Colonic mucosa (tissue), 1 donor: ENCODE data around the gene TMEM38B.

- PRO-cap = no peak
These were observed 29.4 kb downstream of the ABCA1 start for GRCh38 chr9:104898274-104899306.

DNA sequence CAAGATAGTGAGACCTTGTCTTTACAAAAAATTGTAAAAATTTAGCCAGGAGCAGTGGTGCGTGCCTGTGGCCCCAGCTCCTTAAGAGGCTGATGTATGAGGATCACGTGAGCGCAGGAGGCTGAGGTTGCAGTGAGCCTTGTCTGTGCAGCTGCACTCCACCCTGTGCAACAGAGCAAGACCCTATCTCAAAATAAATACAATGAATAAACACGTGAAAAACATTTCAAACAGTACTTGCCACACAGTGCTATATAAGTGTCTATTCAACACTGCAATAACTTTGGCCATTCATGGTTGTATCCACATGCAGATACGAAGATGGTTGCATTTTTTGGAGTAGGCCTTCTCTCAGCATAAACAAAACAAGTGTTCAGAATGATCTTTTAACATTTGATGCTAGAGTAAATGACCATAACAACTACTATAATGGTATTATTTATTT is 4.1 kb downstream of the ABCA1 start:
- PRO-cap = no peak

DNA sequence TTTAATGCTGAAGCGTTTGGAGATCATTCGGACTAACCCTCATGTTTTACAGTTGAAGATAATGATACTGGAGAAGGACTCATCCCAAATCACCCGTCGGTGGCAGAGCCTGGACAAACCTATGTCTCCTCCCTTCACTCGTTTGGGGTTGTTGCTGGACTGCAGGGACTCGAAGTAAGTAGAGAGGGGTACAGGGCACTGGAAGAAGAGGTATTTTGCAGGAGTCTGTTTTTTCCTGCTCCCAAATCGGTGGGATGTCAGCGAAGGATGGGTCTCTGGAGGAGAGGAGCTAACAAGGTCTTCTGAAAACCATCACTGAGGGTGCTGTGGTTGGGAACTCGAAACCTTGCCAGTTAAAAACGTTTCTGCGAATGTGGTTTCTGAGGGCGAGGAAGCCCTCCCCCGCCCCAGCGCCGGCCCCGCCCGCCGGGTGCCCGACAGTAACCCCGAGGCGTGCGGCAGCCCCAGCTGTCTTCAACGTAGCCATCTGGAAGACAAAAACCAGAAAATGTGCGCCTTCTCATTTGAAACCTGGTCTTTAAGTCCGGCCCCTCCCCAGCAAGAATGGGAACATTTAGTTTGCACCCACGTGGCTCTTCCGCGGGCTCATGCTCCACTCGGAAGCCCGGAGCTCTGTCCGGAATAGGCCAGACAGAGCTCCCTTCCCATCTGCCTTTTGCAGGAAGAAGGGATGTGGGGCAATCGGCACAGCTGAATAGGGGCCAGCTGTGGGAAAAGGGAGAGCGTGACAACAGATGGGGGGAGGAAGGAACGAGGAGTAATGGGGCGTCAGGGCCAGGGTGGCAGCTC is 63.1 kb upstream of the ABCA1 start:
- PRO-cap = bidirectional peak, plus-strand start at position 681 of the sequence, minus-strand start at position 678 of the sequence

DNA sequence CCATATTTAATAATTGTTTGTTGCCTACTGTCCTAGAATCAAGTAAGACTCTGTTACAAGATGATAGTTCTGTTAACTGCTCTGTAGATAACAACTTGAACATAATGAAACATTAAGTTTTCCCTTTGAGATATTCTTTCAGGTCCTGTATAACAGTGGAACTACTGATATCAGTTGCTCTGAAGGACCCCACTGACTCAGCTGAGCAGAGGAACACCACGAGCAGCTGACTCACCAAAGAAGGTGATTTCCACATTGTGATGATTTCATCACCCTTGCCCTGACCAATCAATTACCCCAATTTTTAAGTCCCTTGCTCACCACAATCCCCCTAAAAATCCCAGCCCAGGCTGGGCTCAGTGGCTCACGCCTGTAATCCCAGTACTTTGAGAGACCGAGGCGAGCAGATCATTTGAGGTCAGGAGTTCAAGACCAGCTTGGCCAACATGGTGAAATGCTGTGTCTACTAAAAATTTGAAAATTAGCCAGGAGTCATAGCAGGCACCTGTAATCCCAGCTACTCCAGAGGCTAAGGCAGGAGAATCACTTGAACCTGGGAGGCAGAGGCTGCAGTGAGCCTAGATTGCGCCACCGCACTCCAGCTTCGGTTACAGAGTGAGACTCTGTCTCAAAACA is 125.3 kb upstream of the ABCA1 start:
- PRO-cap = no peak

DNA sequence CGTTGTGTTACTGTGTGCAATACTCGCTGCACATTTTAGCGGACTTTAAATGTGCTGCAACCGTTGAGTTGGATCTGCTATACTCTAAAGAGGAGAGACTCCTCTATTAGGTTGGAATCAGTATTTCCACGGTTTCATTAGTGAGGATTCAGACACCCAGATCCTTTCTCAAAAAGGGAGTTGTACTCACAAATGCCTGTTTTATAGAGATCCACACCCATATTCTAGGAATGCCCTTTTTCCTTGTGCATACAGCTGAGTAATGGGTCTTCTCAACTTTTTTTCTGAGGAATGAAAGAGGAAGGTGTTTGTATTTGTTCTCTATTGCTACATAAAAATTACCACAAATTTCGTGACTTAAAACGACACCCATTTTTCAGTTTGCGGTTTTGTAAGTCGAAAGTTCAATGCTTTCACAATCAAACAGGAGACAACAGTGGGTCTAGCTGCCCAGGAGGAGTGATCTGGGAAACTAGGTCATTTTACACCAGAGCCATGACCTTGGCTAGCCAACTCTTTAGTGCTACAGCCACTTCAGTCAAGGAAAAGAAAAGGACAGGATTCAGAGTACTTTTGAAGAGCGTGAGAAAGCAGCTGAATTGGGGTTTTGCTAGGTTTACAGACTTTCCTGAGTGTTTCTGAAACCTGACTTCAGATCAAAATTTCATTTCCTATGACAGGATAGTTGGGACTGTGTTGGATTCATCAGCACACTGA is 52.7 kb upstream of the SLC44A1 start:
- PRO-cap = no peak

- PRO-cap = no peak
These were observed 51.7 kb upstream of the FKTN start for GRCh38 chr9:105506146-105506617.

DNA sequence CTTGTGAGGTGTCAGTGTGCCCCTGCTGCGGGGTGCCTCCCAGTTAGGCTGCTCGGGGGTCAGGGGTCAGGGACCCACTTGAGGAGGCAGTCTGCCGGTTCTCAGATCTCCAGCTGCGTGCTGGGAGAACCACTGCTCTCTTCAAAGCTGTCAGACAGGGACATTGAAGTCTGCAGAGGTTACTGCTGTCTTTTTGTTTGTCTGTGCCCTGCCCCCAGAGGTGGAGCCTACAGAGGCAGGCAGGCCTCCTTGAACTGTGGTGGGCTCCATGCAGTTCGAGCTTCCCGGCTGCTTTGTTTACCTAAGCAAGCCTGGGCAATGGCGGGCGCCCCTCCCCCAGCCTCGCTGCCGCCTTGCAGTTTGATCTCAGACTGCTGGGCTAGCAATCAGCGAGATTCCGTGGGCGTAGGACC is 23.5 kb downstream of the FKTN start:
- PRO-cap = no peak

GRCh38 chr9:105694290-105695335 is at the start of gene TMEM38B:
TMEM38B (plus strand) TSS chr9:105694541.
- PRO-cap = bidirectional peak, plus-strand start at chr9:105694543, minus-strand start at chr9:105694457; bidirectional peak, plus-strand start at chr9:105695248, minus-strand start at chr9:105695192

DNA sequence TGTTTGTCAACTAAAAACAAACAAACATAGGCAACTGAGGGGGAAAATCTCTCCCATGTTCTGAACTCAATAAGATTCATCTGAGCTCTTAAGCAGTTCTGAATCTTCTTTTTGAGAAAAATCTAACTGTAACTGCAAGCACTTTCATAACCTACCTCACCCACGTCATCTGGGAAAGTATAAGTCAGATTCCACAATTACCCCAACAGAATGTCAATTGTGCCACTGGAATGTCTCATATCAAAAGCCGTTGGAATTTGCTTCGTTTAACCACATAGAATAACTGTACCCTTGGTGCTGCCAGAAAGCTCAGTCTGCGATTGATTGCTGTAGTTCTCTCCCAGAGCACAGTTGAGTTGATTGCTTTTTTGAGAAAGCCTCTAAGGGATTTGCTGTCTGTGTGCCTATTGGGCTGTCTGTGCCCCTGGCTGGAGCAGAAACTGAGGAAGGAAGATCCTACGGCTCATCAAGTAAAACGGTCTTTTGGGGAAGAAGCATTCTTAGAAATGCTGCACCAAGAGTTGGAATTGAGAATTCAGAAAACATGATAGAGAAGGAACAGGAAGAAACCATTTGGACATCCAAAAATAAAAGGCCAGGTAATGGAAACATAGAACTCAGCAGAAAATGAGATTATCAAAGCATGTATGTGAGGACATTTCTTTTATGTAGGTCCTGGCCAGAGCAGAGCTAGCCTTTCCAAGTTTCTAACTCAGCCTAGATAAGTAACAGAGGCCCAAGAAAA is 583.7 kb downstream of the TMEM38B start:
- PRO-cap = no peak

- PRO-cap = no peak
These were observed 33.6 kb upstream of the ZNF462 start for GRCh38 chr9:106829363-106829680.

DNA sequence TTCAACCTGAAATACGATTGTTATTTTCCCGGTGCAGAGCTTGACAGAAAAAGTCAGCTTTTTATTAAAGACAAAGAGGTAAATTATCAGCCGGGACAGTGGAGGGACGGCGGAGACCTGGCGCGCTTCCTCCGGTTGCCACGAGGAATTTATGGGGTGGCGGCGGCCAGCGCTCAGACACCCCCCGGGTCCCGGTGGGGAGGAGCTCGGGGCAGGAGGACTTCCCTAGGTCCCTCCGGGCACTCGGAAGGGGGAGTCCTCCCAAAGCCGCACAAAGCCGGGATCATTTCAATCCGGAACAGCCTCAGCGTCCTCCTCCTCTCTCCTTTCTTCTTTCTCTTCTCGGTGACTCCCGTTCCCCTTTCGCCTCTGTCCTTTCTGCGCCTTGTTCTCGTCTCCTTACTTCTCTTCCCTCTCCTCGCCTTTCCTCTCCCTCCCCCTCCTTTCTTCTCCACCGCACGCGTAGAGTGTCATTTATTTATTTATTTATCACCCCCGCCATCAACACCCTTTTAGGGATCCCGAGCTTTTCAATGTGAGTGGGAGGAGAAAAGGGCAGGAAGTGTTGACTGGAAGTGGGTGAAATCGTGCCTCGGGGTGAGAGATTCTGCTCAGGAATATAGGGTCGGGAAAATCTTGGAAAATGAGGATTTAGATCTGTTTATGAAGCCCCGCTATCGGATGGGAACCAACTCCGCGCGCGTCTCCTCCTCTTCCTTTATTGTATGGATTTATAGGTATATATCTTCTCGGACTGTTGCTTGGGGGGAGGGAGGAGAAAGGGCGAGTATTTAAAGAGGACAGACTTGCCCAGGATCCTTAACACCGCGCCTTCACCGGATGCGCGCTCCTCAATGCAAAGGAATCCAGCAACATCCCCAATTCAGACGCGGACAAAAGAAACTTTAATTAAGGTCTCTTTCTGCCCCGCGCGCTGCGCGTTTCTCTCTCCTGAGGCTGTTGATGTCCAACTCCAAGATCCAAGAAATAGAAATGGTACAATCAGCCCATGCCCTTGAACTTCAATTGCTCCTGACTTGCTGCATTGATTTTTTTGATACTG is 2.0 kb upstream of the ZNF462 start:
- PRO-cap = bidirectional peak, plus-strand start at position 286 of the sequence, minus-strand start at position 329 of the sequence; bidirectional peak, plus-strand start at position 822 of the sequence, minus-strand start at position 723 of the sequence

GRCh38 chr9:106868130-106868526 is 5.2 kb downstream of the ZNF462 start:
- PRO-cap = no peak

DNA sequence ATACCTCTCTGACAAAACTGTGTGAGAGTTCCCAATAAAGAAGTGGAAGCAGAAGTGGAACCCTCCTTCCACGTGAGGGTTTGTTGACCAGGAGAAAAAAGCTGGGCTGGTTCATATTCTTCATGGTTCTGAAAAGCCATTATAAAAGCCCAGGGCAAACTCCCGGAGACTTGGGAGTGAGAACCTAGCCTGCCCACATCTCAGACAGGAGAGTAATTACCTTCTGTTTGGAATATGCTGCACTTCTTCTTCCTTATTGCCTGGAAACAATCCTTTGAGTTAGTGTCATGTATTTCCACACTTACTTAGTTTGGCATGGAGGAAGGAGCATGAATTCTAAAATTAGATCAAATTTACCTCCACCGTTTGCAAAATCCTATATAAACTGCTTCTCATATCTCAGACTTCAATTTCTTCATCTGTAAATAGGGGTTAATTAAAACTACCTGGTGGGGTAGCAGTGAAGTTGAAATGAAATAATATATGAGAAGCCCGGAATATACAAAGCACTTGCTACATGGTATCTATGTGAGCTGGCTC is 140.2 kb upstream of the RAD23B start:
- PRO-cap = bidirectional peak, plus-strand start at position 308 of the sequence, minus-strand start at position 206 of the sequence

DNA sequence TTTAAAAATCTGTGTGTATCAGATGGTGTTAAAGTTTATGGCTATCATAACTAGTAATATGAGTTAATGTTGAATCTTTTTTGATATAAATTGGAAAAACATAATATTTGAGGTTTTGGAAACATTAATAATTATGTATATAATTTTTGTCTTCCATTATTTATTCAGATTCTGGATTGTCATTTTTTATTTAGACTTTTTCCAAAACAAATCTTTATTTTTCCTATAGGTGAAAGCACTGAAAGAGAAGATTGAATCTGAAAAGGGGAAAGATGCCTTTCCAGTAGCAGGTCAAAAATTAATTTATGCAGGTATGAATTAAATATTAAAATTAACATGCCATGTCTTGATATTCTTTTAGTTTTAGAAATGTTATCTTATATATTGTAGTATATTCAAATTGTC is 16.8 kb downstream of the RAD23B start:
- PRO-cap = no peak

GRCh38 chr9:107316999-107317663 is 34.1 kb downstream of the RAD23B start:
- PRO-cap = no peak

GRCh38 chr9:107592963-107593436 is 103.4 kb upstream of the KLF4 start:
- PRO-cap = bidirectional peak, plus-strand start at chr9:107593476, minus-strand start at chr9:107593199

DNA sequence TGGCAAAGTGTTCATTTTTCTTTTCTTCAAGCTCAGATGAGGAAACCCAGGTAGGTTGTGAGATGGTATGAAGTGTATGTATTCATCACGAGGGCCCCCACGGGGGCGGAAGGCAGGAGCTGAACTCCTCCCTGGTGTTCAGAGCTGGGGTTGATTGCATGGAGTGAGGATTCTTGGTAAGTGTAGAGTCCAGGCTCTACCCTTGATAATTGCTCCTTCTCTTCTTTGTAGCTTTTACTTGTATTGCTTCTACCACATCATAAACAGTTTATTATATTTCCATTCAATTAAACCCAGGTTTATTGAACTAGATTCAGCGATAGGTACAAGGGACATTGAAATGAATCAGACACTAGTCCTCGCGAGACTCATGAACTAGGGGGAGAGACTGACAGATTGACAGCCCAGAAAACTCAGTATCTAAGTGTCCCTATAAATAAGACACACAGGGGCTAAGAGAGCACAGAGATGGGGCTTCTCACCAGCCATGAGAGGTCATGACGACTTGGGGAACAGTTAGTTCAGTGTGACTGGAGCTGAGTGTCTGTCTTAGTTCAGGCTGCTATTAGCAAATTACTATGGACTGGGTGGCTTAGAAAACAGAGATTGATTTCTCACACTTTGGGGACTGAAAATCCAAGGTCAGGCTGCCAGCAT is 116.8 kb upstream of the KLF4 start:
- PRO-cap = bidirectional peak, plus-strand start at position 316 of the sequence, minus-strand start at position 211 of the sequence

- PRO-cap = unidirectional peak, minus-strand start at chr9:107711580
These were observed 222.0 kb upstream of the KLF4 start for GRCh38 chr9:107711406-107712216.

DNA sequence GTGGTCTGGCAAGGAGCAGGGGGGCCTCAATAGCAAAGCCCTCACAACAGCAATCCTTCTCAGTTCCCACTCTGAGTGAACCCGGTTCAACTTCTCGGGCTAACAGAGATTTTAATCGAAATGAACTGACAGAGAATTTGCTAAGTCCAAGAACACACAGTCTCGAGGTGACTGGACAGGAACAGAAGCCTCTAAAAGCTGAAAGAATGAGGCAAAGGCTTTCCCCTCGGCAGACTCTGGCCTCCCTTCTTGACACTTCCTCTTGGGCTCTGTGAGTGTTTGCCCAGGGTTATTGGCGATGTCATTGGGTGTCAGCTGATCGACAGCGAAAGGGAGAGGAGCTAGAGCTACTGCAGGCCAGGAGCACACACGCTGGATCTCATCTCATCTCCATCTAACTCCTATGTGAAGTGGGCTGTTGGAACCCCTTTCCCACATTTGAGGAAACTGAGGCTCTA is 513.1 kb upstream of the KLF4 start:
- PRO-cap = no peak

- PRO-cap = unidirectional peak, minus-strand start at chr9:108094077; unidirectional peak, plus-strand start at chr9:108094531
These were observed 604.5 kb upstream of the KLF4 start for GRCh38 chr9:108093959-108094617.